Measurements from ENCODE around the gene IVNS1ABP.

- PRO-cap = no peak
- RRBS = 50% methylated on average over 2 of the region's 10 CpGs
These were observed 127.9 kb downstream of the EDEM3 start for GRCh38 chr1:184626503-184627394.

DNA sequence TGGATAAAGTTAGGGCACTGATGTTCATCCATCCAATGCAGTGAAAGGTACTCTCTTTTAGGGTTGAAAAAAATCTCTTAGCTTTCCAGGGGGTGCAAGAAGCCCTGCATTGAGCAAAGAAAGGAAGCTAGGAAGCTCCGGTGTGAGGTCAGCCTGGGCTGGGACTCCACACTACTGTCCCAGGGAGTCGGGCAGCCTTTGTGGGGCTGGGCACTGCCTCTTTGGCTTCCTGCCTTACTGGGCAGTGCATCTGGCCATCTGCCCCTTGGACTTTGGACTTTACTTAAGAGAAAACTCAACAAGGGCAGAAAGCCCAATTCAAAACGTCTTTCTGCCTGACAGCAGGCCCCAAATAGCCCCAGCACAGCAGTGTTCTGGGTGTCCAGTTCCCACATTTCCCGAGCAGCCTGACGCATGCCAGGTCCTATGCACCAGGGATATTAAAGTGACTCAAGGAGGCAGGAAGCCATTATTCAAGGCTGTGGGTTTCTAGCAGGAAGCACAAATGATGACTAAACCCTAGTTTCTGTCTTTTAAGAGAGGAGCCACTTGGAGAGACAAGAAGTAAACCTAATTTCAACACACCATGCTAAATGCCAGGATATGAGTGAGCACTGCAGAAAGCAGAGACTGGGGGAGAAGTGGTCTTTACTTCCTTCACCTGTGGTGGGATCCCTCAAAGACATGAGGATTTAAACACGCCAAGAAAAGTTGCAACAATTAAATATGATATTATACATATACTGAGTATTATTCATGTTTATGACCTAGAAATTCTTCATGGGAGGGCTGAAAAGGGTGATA is 37.9 kb upstream of the EDEM3 start:
- PRO-cap = no peak
- RRBS = no CpG with 5 or more reads among the region's 6 CpGs

DNA sequence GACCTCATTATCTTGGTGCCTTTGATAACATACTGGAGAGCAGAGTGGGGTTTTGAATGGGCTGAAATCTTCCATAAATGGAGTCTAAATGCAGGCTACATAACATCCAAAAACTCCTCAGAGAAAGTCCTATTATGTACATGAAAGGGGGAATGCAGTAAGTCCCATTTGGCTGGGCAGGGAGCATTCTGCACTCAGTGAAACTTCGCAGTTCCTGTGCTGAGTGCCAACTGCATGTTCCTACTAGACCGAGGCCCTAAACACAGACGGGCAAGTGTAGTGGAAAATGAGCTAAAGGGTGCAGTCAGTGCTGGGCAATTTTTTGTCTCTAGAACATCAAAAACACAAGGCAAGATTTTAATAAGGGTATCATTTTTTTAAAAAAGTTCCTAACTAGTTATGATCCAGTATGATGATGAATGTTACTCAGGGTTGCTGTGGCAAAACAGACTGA is 91.7 kb downstream of the NIBAN1 start:
- PRO-cap = no peak
- RRBS = no CpG with 5 or more reads among the region's 3 CpGs

DNA sequence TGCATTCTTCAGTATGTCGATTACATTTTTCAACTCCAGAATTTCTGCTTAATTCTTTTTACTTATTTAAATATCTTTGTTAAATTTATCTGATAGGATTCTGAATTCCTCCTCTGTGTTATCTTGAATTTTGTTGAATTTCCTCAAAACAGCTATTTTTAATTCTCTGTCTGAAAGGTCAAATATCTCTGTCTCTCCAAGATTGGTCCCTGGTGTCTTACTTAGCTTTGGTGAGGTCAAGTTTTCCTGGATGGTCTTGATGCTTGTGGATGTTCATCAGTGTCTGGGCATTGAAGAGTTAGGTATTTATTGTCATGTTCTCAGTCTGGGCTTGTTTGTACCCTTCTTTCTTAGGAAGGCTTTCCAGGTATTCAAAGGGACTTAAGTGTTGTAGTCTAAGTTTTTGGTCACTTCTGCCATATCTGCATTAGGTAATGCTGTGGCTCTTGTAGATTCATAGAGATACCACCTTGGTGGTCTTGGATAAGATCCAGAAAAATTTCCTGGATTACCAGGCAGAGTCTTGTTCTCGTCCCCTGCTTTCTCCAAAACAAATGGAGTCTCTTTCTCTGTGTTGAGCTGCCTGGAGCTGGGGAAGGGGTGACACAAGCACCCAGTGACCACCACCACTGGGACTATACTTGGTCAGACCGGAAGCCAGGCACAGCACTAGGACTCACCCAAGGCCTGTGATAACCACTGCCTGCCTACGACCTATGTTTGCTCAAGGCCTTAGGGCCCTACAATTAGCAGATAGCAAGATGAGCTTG is 47.2 kb downstream of the NIBAN1 start:
- PRO-cap = no peak
- RRBS = no CpG with 5 or more reads among the region's 4 CpGs

DNA sequence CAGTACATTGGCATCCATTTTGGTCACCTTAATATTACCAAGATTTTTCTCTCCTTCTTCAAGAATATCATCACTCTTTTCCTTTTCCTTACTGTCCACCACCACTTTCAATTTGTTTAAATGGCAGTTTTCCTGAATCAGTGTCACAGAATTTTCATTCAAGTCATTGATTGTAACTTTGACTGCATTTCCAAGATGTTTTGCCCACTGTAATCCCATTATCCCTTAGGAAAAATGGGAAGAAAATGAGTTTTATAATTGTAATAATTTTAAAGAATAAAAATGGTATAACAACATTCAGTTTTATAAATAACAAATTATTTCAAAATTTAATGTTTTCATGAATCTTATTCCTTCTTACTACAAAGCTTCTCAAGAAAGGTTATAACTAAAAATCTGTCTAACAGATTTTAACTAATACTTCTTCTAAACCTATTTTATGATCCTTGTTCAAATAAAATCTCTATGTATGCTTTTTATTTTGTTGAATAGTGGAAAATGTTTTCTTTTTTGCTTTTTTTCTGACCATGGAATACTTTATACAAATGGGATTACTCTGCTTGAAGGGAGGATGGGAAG is 16.7 kb downstream of the TRMT1L start:
- PRO-cap = no peak

DNA sequence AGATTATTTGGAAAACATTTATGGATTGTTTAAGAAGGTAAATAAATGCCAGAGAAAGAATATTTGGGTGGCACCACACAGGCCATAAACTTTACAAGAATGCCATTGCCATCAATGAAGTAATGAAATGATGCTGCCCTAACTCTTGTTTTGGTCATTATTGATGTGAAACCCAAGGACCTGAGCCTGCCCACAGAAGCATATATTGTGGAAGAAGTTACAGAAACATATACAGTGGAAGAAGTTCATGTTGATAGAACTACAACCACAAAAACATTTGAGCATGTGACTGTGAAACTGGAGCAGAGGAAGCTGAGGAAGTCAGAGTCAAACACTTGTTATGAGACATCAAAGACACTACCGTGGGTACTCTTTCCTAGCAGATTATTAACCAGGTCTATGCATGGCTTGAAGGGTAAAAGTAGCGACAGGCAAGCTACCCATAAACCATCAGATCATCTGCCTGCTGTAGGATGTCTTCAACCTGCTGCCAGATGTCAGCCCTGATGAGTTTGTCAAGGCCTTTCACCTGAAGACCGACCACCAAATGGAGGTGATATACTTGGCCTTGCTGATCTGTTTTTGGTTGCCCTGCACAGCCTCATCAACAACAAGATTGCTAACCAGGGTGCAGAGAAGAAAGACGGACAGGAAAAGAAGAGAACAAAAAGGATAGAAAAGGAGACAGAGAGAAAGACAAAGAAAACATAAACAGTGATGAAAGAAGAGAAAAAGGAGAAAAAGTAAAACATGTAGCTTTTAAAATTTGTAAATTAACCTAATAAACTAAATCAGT is 35.8 kb downstream of the IVNS1ABP start:
- PRO-cap = no peak
- RRBS = no CpG with 5 or more reads among the region's 4 CpGs

- PRO-cap = bidirectional peak, plus-strand start at chr1:185316357, minus-strand start at chr1:185316220
- RRBS = 2% methylated on average over 13 of the region's 32 CpGs
These were observed 934 bp downstream of the IVNS1ABP start for GRCh38 chr1:185316140-185316478.

- PRO-cap = bidirectional peak, plus-strand start at chr1:185317468, minus-strand start at chr1:185317240
- RRBS = 3% methylated on average over 4 of the region's 103 CpGs
These were observed at the start of gene IVNS1ABP for GRCh38 chr1:185316479-185317375. Gene IVNS1ABP, minus strand, starts transcription at chr1:185317243.

GRCh38 chr1:185317376-185318415 is 653 bp upstream of the IVNS1ABP start:
- PRO-cap = bidirectional peak, plus-strand start at chr1:185317468, minus-strand start at chr1:185317240
- RRBS = 6% methylated on average over 5 of the region's 45 CpGs

DNA sequence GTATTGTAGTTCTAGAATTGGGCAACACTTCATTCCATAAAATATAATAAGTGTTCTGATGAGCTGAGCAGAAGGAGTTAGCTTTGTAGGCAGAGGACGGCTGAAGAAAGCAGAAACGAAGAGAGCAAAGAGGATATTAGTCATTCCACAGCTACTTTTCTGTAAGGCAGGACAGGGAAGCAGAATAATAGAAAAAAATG is 20.2 kb upstream of the IVNS1ABP start:
- PRO-cap = no peak
- RRBS = no CpG with 5 or more reads among the region's 2 CpGs

DNA sequence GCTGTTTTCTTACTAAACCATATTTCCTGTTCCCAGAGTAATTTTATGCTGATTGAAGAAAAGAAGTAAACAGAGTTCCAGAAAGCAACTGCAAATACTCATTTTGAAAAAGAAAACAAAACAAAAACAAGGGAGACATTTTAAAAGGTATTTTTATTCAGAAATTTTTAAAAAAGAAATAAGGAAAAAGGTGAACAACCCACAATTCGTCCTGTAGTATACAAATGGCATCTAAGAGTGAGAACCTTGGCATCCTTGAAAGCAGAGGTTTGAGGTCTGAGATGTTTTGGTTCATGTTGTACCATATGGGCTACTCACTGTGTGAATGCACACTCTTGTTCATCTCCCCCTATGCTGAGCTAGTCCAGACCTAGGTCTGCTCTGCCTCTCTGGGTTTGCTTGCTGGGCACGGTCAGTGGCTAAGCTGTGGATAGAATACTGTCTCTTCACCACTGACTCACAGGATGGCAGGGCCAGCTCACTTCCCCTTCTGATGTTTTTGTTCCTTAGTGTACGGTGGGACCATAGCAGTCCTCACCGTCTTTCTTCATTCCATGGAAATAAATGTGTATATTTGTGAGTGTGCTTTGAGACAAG is 56.6 kb upstream of the IVNS1ABP start:
- PRO-cap = no peak
- RRBS = no CpG with 5 or more reads among the region's 4 CpGs

- PRO-cap = no peak
- RRBS = no CpG with 5 or more reads among the region's 5 CpGs
These were observed 161.9 kb upstream of the IVNS1ABP start for GRCh38 chr1:185478914-185479386.

- PRO-cap = no peak
- RRBS = no CpG with 5 or more reads among the region's 1 CpG
These were observed 51.6 kb upstream of the PTGS2 start for GRCh38 chr1:186731879-186732109.

GRCh38 chr1:186781681-186782059 is 47.1 kb upstream of the PLA2G4A start:
- PRO-cap = no peak
- RRBS = no CpG with 5 or more reads among the region's 4 CpGs

DNA sequence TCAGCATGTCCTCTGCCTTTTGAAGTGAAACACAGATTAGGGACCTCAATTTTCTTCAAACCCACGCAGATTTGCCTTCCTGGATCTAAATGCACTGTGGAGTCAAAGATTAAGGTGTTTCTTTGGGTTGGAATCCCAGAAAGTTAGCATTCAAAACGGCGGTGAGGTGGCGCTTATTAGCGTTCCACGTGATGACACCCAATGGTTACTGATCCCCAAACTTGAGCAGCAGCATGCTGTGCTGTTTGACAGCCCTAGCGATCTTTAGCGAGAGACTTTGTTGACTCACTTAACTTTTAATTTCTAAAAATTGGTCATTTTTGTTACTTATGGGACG is 390 bp downstream of the PLA2G4A start:
- PRO-cap = no peak
- RRBS = no CpG with 5 or more reads among the region's 9 CpGs

DNA sequence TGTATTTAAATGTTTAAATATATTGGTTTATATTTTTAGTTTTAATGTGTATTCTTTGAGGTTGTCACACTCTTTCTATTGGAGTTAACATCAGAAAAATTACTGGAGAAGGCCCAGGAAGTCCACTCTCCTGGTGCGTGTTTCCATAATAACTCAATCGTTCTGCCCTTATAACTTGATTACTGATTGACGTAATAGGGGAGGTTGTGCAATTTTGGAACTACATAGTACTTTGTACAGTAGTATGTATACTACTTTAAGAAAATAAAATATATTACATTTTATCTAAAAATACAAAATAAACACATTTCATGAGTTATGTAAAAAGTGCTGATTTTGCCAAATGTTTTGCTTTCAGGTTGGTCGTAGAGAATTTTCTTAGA is 5.7 kb downstream of the PLA2G4A start:
- PRO-cap = no peak
- RRBS = no CpG with 5 or more reads among the region's 4 CpGs

GRCh38 chr1:186977208-186977819 is 148.6 kb downstream of the PLA2G4A start:
- PRO-cap = no peak
- RRBS = no CpG with 5 or more reads among the region's 2 CpGs

DNA sequence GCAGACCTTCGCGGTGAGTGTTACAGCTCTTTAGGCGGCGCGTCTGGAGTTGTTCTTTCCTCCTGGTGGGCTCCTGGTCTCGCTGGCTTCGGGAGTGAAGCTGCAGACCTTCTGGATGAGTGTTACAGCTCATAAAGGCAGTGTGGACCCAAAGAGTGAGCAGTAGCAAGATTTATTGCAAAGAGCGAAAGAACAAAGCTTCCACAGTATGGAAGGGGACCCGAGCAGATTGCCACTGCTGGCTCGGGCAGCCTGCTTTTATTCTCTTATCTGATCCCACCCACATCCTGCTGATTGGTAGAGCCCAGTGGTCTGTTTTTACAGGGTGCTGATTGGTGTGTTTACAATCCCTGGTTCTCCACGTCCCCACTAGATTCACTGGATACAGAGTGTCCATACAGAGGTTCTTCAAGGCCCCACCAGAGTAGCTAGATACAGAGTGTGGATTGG is 1183.9 kb downstream of the PLA2G4A start:
- PRO-cap = no peak
- RRBS = no CpG with 5 or more reads among the region's 11 CpGs

DNA sequence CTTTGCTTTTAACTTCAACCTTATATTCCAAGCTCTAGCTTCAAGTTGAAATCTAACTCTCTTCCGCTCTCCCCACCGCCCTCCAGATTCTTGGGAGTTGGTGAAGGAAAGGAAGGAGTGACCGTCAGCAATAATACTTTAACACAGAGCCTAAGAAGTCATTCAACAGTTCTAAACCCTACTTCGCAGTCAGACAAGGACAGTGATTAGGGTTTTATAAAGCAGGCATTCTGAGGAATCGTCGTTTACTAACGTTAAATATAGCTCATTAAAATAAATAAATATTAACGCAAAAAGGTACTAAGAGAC is 2.7 kb downstream of the BRINP3 start:
- PRO-cap = no peak
- RRBS = no CpG with 5 or more reads among the region's 8 CpGs

DNA sequence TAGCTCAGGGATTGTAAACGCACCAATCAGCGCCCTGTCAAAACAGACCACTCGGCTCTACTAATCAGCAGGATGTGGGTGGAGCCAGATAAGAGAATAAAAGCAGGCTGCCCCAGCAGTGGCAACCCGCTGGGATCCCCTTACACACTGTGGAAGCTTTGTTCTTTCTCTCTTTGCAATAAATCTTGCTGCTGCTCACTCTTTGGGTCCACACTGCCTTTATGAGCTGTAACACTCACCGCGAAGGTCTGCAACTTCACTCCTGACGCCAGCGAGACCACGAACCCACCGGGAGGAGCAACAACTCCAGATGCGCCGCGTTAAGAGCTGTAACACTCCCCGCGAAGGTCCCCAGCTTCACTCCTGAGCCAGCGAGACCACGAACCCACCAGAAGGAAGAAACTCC is 425.8 kb upstream of the RGS18 start:
- PRO-cap = no peak
- RRBS = no CpG with 5 or more reads among the region's 17 CpGs

Measured in kidney (tissue), 2 donors.